Jurkat, Clone E6-1 (cell line): ENCODE data around the genes OBP2A and PAEP.

GRCh38 chr9:134380620-134381611 is 54.7 kb downstream of the RXRA start:
- RRBS = no CpG with 5 or more reads among the region's 22 CpGs

DNA sequence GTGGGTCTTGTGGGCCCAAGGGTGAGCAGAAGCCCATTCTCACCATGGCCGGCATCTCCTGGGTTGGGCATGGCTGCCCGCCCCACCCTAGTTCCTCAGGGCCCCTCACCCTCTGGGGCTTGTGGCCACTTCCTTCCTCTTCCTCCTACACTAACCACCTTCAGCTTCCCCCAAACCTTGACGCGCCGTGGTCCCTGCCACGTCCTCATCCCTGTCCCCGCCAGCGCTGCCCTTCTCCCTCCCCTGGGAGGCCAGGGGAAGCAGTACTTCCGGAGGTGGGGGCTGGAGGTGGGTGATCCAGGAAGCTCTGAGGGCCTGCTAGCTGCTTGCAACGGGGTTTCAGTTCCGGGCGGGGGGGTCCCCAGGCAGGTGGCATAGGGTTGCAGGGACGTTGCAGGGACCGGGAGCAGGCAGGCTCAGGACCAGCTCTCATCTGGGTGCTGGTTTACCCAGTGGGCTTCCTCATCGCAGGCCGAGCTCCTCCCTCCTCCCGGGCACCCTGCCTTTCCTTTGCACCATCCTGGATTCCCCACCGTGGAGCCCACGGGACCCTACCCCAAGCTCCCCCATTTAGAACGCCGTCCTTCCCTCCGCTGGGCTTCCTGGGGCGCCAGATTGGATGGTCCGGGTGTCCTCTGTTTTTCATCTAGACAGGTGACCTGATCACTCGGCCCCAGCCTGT is 70.0 kb downstream of the RXRA start:
- RRBS = 2% methylated on average over 9 of the region's 25 CpGs

GRCh38 chr9:134433430-134434326 is 107.4 kb downstream of the RXRA start:
- RRBS = no CpG with 5 or more reads among the region's 26 CpGs

DNA sequence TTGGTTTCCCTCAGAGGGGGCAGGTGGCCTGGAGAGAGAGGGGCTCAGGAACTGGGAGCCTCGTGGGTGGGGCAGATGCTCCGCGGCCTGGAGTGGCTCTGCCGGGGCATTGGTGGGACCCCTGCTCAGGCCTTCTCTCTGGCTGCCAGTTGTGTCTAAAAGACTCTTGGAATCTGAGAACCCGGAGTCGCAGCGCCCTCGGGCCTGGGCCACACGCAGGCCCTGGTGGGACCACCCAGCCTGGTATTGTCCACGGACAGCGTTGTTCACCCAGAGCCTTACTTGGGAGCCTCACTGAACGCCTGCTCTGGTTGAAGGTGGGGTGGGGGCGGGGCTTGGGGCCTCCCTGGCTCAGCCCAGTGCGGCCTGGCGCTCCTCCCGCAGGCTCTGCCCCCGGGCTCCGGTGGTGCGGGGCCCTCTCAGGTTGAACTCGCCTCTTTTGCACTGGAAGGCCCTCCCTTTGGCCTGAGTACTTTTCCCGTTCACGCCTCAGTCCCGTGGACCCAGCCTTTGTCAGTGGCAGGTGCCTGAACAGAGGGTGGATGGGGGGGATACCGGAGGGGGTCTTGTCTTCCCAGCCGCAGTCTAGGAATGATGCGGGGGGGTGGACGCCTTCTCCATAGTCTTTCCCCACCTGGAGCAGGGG is 111.5 kb downstream of the RXRA start:
- RRBS = 96% methylated on average over 2 of the region's 27 CpGs

GRCh38 chr9:134443754-134444362 is 117.6 kb downstream of the RXRA start:
- RRBS = no CpG with 5 or more reads among the region's 5 CpGs

DNA sequence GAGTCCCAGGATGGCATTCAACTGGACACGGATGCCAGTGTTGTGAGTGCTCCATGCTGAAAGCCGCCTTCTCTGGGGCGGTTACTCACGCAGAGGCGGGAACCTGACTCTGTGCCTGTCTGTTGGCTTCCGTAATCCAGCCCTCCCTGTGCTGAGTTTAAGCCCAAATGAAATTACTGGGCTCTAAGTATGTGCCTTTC is 20.2 kb downstream of the COL5A1 start:
- RRBS = no CpG with 5 or more reads among the region's 6 CpGs

- RRBS = no CpG with 5 or more reads among the region's 10 CpGs
These were observed 65.2 kb downstream of the COL5A1 start for GRCh38 chr9:134706786-134707189.

- RRBS = no CpG with 5 or more reads among the region's 9 CpGs
These were observed 113.6 kb upstream of the FCN2 start for GRCh38 chr9:134766966-134767470.

- RRBS = 8% methylated on average over 3 of the region's 34 CpGs
These were observed 45.8 kb upstream of the FCN2 start for GRCh38 chr9:134834589-134835412.

DNA sequence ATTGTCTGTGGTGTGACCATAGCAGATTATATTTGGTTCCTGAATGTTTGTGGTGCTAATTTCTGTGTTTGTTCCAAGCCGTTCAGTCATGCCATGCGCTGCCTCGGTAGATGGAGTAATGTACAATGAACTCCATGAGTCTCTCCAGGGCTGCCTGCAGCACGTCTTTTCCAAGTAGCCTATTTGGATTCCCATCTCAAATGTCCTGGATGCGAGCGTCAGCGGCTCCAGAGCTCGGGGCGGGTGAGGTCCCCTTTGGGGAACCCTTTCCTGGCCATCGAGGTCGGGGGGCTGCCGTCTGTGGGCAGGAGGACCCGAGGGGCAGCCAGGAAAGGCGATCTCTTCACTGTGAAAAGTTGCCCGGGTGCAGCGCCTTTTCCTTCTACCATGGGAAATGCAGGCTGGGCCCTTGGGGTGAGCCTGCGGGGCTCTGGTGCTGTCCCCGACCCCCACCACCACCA is 36.9 kb upstream of the FCN2 start:
- RRBS = no CpG with 5 or more reads among the region's 18 CpGs

DNA sequence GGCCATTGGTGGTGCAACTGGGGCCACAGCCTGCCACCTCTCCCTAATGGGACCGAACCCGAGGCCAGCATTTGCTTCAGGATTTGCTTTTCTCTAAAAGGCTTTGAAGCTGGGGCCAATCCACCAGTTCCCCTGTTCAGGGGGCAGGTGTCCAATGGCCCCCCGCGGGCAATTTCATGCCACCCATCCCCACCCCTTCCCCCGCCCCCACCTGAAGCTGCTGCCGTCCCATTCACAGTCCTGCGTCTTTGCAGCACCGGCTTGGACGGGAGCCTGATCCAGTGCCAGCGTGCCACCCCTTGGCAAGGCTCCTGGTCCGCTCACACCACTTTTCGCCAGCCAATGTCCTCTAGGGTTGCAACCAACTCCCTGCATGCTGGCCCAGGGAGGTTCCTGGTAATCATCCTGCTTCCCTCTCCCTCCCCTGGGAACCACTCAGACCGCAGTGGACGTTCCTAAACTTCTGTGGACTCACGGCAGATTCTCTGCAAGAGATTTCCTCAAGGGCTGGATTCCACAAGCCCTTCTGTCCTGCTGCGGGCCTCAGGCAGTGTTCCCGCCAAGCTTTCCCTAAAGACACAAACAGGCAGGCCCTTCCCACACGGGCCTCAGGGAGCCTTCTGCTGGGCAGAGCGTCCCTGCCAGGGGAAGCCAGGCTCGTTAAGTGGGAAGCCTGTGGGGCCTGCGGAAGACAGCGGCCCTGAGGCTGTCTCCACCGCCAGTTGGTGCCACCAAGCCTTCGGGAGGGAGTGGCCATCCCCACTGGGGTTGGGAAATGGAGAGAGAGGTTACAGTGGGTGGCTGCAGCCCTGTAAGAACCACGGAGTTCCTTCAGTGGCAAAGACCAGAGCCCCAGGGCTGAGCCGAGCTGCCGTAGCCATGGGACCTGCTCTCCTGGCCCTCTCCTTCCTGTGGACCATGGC is 16.6 kb upstream of the FCN2 start:
- RRBS = no CpG with 5 or more reads among the region's 27 CpGs

GRCh38 chr9:135244156-135244846 is 156.8 kb downstream of the OLFM1 start:
- RRBS = 66% methylated on average over 14 of the region's 40 CpGs

GRCh38 chr9:135545691-135546320 is at the start of gene OBP2A:
OBP2A (plus strand) TSS chr9:135546126.
- RRBS = no CpG with 5 or more reads among the region's 21 CpGs

- RRBS = no CpG with 5 or more reads among the region's 12 CpGs
These were observed at the start of gene PAEP for GRCh38 chr9:135561392-135561821. PAEP (plus strand) TSS chr9:135561756.

DNA sequence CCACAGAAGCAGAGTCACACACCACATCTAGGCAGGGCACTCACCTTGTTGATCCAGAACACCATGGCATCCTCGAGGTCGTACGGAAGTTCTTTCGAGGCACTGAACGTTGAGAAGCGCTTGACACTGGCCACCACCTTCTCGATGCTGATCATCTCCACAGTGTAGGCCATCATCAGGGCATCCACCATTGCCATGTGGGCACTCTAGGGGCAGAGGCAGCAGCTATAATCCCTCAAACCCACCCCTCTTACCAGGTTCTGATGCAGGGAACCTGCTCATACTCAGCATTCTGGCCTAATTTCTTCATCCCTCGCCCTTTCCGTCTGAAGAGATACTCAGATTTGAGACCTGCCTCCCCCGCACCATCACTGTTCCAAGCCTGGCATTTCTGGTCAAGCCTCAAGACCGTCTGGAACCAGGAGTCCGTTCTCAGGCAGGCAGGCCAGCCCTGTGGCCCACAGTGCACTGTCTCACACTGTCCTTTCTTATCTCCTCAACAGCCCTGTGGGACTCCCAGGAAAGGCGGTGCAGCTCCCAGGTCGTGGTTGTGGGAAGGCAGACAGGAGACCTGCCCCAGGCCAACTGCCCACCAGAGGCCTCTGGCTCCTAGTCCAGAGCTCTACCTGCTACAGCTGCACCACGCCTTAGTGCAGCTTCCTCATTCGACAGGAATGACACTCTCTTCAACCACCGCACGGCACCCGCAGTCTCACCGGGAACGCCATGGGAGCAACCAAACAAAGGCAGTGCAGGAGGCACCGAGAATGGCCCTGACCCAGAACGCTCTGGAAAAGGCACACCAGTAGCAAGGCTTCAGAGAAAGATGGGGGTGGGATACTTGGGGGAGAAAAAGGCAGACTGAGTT is 25.5 kb downstream of the CAMSAP1 start:
- RRBS = no CpG with 5 or more reads among the region's 23 CpGs

GRCh38 chr9:135932540-135933396 is 25.4 kb upstream of the CAMSAP1 start:
- RRBS = no CpG with 5 or more reads among the region's 31 CpGs

DNA sequence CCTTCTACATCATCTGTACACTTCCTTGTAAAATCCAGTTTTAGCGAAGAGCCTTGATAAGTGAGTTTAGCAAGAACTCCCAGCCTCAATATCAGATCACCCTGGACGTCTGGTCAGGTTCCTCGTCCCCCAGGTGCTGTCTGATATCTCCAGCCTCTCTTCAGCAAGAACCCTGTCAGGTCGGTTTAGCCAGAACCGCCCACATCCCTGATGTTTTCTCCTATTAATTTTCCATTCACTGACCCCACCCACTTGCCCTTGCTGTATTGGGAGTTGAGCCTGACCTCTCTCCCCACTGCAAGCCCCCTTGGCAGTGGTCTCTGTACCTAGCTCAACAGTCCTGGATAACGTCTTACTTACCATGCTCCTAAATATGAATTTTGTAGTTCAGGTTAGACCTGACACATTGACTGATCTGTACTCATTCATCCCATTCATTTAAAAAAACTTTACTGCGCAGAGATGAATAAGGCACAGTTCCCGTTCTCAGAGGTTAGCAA is 933 bp upstream of the UBAC1 start:
- RRBS = no CpG with 5 or more reads among the region's 8 CpGs

- RRBS = 31% methylated on average over 2 of the region's 27 CpGs
These were observed 47.3 kb upstream of the UBAC1 start for GRCh38 chr9:136008414-136009029.

DNA sequence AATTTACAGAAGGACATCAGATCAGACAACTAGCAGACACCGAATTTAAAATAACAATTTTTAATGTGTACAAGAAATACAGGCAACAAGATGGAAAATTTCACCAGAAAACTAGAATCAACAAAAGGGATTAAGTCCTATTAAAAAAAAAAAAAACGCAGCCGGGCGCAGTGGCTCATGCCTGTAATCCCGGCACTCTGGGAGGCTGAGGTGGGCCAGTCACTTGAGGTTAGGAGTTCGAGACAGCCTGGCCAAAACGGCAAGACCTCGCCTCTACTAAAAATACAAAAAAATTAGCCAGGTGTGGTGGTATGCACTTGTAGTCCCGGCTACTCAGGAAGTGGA is 64.3 kb upstream of the UBAC1 start:
- RRBS = no CpG with 5 or more reads among the region's 9 CpGs

DNA sequence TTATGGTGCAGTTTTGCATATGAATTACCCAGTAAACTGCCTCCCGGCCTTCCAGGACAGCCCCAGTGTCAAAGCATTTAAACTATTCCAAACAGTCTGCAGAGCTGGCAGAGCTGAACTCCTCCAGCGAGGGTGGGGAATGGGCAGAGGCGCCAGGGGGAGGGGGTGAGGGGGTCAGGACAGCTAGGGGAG is 42.9 kb downstream of the NACC2 start:
- RRBS = no CpG with 5 or more reads among the region's 3 CpGs